T-cell (primary cell): ENCODE measurements around the genes CDK19 and GTF3C6.

DNA sequence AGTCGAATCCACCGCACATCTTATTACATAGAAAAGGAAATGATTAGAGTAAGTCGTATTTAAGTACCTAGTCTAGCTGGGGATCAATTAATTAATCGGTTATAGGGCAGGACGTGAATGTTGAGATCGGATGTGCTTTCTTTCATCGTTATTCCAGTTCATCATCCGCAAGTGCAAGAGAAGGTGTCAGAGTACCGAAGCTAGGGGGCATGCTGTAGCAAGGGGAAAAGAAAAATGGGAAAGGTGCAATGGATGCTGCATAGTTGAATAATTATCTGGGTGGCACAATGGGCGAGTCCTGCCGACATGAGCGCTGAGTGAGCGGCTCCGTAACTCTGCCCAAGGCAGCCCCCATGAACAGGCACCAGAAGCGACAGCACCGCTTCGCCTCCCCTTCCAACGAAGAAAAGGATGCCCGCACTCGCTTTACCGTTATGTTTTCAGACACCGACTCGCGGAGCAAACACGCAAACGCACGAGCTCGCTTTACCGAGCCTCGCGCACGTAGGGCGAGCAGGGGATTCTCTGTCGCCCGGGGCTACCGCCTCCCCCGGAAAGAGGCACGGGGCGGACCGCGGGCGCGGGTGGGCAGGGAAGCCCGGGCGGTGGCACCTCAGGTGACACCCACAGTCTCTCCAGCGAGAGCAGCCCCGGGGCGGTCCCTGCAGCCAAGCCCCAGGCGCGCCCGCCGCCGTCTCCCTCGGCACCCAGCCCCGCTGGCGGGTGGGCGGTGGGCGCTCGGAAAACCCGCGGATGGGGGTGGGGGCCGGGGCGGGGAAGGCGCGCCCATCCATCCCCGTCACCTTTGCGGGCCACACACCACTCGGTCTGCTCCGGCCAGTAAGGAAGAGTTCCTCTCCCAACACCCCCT, 704 bp downstream of the WASF1 start:
- PRO-cap, 7 experiments: peak in 2 of 7 experiments; most common plus-strand start position 435 of the sequence (in 1); most common minus-strand start position 409 of the sequence (in 2)

- PRO-cap, 7 experiments: no peak in any of the 7 experiments
These were observed 70.4 kb downstream of the METTL24 start for GRCh38 chr6:110287751-110288076.

GRCh38 chr6:110355171-110355433, 3.0 kb downstream of the METTL24 start:
- PRO-cap, 7 experiments: no peak in any of the 7 experiments

DNA sequence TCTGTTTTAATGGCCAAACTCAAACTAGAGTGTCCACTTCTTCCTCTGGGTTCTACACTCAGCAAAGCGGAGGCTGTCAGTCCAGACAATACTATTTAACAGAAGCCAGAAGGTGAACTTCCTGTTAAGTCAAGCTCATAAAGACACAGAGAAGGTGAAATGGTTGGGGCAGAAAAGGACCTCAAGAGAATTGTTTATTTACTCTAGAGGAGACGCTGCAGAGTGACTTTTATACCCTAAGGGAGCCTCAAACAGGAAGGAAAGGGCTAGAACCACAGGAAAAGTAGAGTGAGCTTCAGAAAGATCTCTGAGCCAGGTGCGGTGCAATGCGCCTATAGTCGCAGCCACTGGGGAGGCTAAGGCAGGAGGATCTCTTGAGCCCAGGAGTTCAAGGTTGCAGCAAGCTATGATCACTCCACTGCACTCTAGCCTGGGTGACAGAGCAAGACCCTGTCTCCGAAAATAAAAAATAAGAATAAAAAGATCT, 84.2 kb upstream of the SLC22A16 start:
- PRO-cap, 7 experiments: no peak in any of the 7 experiments

DNA sequence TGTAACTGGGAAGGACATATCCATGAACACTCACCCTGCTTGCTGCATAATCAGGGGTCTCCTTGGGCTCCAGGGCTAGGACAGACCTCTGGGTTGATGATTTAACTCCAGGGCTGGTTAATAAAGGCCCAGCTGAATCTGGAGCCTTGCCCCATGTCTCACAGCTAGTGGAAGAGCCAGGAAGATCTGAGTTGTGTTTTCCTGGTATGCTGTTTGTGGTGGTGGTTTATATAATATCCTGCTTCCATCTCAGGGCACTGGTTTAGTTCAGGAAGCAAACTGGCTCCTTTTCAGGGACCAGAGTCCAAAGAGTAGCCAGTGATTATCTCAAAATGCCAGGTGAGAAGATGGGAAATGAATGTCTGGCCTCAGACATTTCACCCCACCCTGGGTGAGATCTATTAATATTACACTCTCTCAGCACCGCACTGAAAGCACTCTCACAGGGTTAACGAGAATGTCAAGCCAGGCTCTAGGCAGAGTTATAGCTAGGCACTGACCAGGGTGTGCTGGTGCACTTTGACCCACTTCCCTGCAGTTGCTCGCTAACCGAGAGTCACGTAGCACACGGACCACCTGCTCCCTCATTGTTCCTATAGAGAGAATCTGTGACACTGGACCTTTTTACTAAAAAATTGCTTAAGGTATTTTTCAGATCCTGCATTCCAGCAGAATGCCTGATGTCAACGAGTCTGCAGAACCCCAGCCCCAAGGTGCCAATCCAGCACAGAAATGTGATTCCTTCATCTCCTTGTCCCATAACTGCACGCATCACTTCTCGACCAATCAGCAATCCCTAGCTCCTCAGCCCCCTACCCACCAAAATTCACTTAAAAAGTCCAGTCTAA, 90.2 kb upstream of the SLC22A16 start:
- PRO-cap, 7 experiments: no peak in any of the 7 experiments

- PRO-cap, 7 experiments: no peak in any of the 7 experiments
These were observed 76.4 kb downstream of the CDK19 start for GRCh38 chr6:110738638-110739458.

DNA sequence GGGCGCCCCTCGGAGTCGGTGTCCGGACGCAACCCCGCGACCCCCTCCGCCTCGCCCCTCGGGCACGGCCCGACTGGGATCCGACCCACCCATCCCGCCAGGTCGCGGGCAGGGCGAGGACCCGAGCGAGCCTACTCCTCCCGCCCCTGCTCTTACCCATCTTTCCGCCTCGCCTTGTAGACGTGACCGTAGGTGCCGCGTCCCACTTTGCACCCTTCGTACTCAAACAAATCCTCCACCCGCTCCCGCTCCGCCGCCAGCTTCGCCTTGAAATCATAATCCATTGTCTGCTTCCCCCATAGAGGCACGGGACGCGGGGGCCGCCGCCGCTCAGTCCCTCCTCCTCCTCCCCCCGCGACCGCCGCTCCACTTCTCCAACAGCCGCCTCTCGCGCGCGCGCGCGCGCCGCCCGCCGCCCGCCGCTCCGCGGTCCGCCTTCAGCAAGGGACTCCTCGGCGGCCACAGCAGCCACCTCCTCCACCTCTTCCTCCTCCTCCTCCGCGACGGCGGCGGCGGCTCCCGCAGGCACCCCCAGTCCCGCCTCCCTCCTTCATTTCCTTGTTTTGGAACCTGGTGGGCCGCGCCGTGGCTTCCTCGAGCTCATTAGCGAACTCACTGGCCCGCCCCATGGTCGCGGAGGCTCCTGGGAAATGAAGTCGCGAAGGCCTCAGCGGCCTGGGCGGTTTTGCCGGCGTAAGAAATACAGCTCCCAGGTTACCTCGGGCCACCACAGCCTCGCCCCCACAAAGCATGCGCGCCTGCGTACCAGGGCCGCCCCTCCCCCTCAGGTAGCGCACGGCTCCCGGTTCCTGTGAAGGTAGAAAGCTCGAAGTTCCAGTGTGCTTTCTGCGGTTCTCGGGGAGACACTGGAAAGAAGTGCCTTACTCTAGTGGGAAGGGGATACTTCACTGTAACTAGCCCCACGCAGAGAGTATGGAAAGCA, at the start of gene CDK19:
CDK19 (minus strand) TSS at position 617 of the 943 bp plus-strand sequence.
- PRO-cap, 7 experiments: peak in 7 of 7 experiments; most common plus-strand start position 369 of the sequence (in 5); most common minus-strand start position 546 of the sequence (in 5)

DNA sequence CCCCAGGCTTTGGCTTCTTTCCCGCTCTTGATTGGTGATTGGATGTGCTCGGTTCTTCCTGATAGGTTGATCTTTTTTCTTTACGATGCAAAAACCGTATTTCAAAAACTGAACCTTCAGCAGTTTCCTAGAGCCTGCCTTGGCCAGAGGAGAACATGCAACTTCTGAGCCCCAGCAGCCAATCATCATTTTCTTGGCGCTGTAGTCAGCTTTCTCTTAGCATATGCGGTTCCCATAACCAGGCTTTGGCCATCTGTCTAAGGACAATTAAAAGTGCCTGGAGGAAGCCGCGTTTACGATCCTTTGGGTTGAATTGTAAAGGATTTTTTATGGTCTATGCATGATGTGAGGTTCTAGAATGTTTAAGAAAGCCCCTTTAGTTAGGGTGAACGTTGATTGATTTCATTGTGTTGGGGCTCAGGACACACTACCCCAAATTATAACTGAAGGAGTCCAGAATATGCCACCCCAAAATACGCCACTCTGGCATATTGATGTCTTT, 758 bp upstream of the CDK19 start:
- PRO-cap, 7 experiments: peak in 7 of 7 experiments; most common plus-strand start position 130 of the sequence (in 7)

GRCh38 chr6:110881991-110882525, 7.5 kb downstream of the AMD1 start:
- PRO-cap, 7 experiments: no peak in any of the 7 experiments

DNA sequence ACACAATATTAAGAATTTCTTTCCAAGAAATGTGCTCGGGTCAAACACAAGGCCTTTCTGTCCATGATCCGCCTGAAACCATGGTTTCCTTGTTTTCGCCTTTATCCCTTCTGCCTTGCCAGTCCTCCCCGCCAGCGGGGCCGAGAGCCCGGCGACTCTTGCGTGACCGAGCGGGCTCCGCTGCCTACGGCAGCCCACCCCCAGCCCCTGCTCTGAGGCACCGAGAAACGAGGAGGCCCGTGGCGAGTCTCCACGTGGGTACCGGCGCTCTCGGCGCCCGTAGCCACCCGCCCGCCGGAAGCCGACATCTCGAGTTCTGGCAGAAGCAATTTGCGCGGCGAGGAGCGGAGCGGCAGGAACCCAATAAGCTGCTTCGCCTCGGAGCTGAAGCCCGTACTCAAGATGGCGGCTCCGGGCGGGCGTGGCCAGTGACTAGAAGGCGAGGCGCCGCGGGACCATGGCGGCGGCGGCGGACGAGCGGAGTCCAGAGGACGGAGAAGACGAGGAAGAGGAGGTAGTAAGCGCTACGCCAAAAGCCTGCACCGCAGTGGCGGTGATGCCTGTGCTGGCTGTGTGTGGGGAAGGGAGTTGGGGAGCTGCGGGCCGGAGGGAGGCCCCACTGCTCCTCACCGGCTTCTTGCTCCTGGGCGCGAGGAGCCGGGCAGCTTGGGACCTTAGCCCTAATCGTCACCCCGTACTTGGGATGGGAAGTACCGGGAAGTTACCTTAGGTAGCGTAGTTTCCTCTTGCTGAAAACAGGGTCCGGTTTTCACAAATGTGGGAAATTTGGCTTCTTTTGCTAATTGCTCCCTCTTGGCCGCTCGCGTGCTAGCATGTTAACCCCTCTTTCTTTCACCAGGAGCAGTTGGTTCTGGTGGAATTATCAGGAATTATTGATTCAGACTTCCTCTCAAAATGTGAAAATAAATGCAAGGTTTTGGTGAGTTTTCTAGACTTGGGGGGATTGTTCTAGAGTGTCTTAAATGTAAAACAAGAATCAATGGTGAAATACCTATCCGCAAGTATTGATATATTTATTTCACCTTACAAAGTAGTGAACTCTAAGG, at the start of gene GTF3C6:
GTF3C6 (plus strand) TSS at position 394 of the 1,067 bp plus-strand sequence.
- PRO-cap, 7 experiments: peak in 7 of 7 experiments; most common plus-strand start position 487 of the sequence (in 6); most common minus-strand start position 318 of the sequence (in 6)

DNA sequence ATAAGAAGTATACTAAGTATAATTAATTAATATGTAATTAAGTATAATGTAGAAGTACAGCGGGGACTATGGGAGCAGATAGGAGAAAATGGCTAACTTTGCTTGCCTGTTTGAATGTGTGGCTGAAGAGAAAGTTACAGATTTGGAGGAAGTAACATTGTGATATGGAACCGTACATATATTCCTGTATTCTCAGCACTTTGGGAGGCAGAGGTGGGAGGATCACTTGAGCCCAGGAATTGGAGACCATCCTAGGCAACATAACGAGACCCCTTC, 812 bp downstream of the GTF3C6 start:
- PRO-cap, 7 experiments: no peak in any of the 7 experiments

- PRO-cap, 7 experiments: no peak in any of the 7 experiments
These were observed 11.2 kb upstream of the SLC16A10 start for GRCh38 chr6:111075993-111076518.

- PRO-cap, 7 experiments: peak in 5 of 7 experiments; most common plus-strand start chr6:111096503 (in 3); most common minus-strand start chr6:111096308 (in 1)
These were observed 8.9 kb downstream of the SLC16A10 start for GRCh38 chr6:111096097-111096687.

DNA sequence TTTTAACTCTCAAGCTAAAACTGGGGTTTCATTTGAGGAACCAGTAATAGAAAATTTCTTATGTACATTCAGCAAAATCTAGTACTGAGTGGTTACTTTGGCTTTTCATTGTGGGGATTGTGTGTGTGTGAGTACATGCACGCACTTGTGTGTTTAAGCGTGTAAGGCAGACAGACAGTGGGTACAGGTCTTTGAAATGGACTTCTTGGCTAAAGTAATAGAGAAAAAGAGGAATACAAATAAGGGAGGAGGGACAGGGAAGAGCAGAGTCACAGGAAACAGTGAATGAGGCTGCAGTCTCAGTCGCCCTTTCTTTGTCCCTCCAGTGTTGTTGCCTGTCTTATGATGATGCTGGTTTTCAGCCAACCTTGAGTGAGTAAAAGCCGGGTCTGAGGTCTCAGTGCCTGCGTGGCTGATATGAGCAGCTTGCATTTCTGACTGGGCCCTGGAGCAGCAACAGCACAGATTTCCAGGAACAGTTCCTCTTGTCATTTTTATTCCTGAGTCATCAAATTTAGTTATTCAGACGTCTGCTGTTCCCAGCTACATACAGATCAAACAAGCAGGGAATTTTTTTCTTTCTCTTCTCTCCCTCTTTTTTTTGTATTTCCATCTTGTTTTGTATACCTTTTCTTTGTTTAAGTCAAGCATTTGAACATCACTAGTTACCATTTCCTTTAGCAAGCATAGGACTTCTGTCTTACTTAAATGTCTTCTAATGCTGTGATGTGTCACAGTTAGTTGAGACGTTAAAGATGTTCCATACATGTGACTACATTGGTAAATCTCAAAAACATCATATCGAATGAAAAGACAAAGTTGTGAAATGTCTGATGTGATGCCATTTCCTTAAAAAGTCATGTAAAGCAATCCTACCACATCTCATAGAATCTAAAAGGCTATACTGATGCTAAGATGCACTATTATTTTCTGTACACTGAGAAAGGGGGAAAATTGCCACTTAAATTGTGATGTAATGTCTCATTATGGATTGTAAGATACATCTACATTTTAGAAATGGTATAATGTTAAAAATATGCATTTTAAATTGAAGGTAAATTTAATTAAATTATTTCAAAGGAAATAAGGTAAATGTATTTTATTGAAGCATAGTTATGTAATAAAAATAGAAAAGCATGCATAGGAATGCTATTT, 26.6 kb downstream of the SLC16A10 start:
- PRO-cap, 7 experiments: peak in 3 of 7 experiments; most common plus-strand start position 429 of the sequence (in 2); most common minus-strand start position 725 of the sequence (in 2)

DNA sequence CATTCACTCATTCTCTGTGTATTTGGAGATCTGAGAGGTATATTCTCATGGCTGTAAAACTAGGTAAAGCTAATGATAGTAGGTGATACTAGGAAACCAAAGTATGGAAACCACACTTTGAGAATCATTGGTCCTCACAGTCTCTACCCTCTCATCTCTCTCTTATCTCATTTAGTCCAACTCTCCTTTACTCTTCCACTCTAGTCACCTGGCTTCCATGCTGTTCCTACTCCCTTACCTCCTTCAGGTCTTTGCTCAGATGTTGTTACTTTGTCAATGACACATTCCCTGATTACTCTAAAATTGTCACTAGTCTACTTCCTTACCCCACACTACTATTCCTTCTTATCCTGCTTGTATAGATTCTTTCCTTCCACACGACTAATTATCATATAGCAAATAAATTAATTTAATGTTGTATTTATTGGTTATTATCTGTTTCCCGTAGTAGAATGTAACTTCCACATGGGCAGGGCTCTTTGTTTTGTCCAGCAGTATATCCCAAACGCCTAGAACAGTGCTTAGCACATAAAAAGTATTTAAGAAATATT, 67.5 kb downstream of the REV3L start:
- PRO-cap, 7 experiments: no peak in any of the 7 experiments

DNA sequence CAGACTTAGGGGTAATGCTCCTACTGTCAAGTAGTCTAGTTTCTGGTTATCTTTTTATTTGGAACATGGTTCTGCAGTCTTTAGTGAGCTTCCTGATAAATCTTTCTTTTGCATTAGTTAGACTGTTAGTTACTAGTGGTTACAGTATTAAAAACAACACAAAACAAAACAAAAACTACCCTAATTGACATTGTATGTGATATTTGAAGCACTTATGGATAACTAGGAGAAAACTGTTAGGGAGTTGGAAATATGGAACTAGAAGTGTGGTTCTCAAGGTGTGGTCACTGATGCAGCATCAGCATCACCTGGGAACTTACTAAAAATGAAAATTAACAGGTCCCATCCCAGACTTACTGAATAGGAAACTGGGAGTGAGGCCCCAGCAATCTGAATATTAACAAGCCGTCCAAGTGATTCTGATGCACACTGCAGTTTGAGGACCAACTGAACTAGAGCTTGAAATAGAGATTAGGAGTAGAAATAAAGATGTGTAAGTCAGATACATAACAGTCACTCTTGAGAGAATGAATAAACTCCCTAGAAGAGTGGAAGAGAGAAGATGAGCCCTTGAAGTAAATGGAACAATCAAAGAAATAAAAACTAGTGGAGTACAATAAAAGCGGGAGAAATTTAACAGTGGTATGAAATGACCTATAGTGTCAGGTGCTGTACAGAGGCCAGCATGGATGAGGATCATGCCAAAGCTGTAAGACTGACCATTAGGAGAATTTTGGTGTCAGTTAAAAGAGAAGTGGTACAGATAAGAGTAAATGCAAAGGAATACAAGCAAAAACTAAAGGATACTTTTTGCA, 17.0 kb upstream of the REV3L start:
- PRO-cap, 7 experiments: no peak in any of the 7 experiments

- PRO-cap, 7 experiments: no peak in any of the 7 experiments
These were observed 53.7 kb upstream of the REV3L start for GRCh38 chr6:111536593-111537284.

GRCh38 chr6:111566767-111567769, 38.6 kb downstream of the TRAF3IP2 start:
- PRO-cap, 7 experiments: no peak in any of the 7 experiments

GRCh38 chr6:111694202-111694887, 88.7 kb upstream of the TRAF3IP2 start:
- PRO-cap, 7 experiments: no peak in any of the 7 experiments

GRCh38 chr6:111698388-111698594, 92.6 kb upstream of the TRAF3IP2 start:
- PRO-cap, 7 experiments: peak in 1 of 7 experiments; most common minus-strand start chr6:111698444 (in 1)